Type B pancreatic cell (in vitro differentiated cells): ENCODE measurements around a stretch of chr7.

- PRO-cap = no peak
Observed at GRCh38 chr7:94706018-94706406, 50.1 kb upstream of the SGCE start.

- PRO-cap = no peak
Observed at GRCh38 chr7:95401456-95402035, 5.4 kb upstream of the PON3 start.

DNA sequence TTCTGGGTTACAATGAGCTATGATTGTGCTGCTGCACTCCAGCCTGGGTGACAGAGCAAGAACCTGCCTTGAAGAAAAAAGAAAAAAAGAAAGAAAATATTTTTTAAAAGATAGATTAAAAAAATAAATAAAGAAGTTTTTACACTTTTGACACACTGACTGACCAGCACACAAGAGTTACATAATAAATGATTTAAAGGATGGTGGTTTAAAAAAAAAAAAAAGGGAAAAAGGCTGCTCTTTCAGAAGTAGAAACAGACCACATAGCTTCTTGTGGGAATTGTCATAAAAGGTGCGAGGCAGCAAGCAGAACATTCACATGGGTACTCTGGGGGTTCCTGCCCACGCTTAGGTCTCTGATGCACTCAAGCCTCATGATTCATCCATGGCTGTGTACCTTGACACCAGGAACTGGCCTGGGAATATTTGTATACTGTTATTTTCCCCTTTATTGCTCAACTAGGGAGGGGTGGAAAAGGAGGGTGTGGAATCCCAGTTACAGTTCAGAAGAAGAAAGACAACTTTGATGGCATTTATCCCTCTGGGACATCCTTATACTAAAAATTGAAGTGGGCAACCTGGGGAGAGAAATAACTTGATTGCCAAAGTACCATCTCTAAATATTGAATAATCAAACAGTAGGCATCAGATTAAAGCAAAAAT is 4.0 kb downstream of the PON2 start:
- PRO-cap = no peak

DNA sequence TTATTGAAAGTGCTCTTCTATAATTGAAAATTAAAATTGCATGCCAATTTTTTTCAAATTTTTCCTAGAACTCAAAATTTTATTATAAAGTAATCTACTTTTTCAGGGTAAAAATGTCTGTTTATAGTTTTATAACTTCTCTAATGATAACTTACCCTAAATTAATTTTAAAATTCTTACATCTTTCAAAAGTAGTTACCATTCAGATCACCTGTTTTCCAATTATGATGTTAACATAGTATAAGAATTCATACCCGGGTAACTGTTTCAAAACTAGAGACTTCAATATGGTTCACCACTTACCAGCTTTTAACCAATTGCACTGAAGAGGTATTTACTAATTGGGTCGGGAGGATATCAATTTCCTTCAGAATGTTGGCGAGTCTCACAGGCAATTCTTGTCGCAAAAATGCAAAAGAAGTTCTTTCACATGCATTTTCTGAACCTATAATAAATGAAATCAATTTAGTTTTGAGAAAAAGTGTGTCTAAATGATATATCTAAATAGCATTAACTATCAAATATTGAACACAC is 1.5 kb downstream of the PDK4 start:
- PRO-cap = no peak

- PRO-cap = no peak
Observed at GRCh38 chr7:95607341-95608105, 11.2 kb upstream of the PDK4 start.

GRCh38 chr7:95609375-95610293 is 13.3 kb upstream of the PDK4 start:
- PRO-cap = no peak

DNA sequence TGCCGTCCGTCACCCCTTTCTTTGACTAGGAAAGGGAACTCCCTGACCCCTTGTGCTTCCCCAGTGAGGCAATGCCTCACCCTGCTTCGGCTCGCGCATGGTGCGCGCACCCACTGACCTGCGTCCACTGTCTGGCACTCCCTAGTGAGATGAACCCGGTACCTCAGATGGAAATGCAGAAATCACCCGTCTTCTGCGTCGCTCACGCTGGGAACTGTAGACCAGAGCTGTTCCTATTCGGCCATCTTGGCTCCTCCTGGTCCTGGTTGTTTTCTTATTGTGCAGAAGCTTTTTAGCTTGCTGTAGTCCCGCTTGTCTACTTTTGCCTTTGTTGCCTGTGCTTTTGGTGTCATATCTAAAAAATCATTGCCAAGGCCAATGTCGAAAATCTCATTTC is 65.4 kb downstream of the DYNC1I1 start:
- PRO-cap = no peak

- PRO-cap = no peak
Observed at GRCh38 chr7:96260547-96261189, 61.2 kb downstream of the SLC25A13 start.

- PRO-cap = no peak
Observed at GRCh38 chr7:96264056-96264515, 57.8 kb downstream of the SLC25A13 start.

- PRO-cap = no peak
Observed at GRCh38 chr7:96322815-96323211, 915 bp upstream of the SLC25A13 start.

- PRO-cap = no peak
Observed at GRCh38 chr7:96349497-96349987, 27.6 kb upstream of the SLC25A13 start.

GRCh38 chr7:96876362-96876711 is 129.0 kb upstream of the DLX6 start:
- PRO-cap = no peak

GRCh38 chr7:97018741-97018940 is 6.0 kb downstream of the DLX5 start:
- PRO-cap = no peak

DNA sequence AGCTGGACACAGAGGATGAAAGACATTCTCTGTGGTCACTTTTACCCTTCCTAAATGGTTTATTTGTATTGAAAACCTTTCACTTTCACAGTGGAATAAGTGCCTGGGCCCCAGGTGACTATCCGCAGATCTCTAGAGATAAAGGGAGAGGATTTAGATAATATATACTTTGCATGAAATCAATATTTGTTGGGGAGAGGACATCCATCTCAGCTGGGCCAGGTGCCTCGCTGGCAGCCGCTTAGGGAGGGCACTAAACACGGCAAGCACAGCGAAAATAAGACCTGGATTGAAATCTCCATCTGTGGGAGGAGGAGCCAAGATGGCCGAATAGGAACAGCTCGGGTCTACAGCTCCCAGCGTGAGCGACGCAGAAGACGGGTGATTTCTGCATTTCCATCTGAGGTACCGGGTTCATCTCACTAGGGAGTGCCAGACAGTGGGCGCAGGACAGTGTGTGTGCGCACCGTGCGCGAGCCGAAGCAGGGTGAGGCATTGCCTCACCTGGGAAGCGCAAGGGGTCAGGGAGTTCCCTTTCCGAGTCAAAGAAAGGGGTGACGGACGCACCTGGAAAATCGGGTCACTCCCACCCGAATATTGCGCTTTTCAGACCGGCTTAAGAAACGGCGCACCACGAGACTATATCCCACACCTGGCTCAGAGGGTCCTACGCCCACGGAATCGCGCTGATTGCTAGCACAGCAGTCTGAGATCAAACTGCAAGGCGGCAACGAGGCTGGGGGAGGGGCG is 118.4 kb upstream of the TAC1 start:
- PRO-cap = unidirectional peak, plus-strand start at position 458 of the sequence

GRCh38 chr7:97772415-97772814 is 40.5 kb downstream of the TAC1 start:
- PRO-cap = no peak

DNA sequence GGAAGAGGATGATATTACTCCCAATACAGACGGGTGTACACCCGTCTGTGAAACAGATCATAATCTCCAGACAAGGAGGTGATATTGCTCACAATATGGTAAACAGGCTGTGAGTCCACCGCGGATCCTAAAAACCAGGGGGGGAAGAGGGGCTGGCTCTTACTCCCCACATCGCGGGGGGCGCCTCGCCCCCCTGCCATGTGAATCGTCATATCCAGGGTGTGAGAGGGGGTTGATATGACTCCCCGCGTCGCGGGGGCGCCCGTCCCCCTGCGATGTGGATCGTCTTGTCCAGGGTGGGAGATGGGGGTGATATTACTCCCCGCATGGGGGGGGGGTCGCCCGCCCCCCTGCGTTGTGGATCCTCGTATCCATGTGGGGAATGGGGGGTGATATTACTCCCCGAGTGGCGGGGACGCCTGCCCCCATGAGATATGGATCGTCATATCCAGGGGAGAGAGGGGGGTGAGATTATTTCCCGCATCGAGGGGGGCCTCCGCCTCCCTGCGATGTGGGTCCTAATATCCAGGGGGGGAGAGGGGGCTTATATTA is 30.9 kb downstream of the OCM2 start:
- PRO-cap = no peak

DNA sequence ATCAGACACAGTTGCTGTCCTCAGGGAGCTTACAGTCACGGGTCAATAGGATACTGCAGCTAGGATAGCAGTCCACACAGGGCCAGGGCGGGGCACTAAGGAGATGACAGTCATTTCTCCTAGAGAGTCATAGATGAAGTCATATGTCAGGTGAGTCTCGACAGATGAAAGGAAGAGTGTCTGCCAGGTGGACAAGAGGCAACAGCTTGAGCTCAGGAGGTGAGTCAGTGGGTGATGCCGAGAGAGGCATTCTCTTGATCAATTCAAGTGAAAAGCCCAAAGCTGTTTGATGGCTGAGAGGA is 486 bp upstream of the LMTK2 start:
- PRO-cap = no peak

DNA sequence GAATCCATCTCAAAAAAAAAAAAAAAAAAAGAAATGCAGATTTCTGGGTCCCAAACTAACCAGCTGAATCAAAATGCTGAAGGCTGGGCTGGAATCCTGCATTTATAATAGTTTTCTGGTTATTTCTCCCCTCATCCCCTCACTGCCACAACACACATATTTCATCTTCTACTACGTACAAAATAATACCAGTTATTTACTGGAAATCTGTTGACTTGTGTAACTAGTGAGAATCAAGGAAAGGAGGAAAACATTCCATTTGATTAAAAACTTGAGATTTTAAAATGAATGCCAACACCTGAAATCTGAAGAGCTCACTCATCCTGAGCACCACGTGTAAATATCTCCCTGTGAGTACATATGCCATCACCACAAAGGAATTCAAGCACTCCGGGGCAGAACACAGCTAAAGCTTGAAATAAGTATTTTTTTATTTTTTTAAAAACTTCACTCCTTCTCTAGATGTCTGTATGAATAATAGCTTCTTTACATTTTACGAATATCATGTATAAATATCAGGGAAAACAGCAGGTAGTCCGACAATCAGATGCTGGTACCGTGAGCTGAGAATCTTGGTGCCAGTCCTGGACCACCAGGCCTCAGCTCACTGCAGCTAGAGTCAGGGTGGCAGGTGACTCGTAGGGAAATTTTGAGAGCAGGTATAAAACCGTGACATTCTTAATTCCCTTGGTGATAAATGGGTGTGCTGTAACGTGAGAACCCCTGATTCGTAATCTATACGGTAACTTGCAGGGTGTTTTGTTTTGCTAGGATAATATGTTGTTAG is 12.6 kb downstream of the LMTK2 start:
- PRO-cap = no peak

DNA sequence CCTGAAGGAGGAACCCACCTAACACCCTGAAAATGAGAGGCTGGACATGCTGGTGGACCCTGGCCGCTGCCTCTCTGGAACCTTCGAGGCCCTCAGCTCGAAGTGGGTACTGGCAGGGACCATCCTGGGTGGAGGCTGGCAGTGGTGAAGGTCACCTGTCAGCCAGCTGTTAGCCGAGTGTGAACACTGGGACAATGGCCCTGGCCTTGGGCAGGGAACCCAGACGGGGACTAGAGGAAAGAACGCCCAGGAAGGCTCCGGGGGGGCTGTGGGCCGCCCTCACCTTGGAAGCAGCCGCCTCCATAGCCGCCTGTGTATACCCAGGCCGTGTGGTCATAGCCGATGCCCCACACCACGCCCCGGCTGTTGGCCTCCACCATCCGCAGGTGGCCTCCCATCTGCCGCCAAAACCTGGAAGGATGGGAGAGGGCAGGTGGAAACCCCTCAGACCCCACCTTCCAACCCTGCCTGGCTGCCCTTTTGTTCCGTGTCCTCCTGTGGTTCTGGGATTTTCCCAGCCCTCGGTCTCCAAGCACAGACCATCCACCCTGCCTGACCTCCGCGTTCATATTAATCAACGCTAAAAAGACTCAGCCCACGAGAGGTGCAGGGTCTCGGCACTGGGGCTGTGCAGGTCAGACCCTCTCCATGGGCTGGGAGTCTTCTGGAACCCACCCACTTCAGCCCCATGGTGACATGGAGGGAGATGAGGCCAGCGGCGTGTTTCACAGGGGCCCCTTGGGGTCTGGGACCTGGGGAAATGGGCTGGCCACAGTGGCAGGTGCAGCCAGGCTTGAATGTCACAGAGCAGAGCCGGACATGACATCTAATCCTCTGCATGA is 17.7 kb downstream of the BHLHA15 start:
- PRO-cap = no peak

GRCh38 chr7:98282051-98283138 is 909 bp downstream of the BRI3 start:
- PRO-cap = no peak